ENCODE measurements around a stretch of chr20.

DNA sequence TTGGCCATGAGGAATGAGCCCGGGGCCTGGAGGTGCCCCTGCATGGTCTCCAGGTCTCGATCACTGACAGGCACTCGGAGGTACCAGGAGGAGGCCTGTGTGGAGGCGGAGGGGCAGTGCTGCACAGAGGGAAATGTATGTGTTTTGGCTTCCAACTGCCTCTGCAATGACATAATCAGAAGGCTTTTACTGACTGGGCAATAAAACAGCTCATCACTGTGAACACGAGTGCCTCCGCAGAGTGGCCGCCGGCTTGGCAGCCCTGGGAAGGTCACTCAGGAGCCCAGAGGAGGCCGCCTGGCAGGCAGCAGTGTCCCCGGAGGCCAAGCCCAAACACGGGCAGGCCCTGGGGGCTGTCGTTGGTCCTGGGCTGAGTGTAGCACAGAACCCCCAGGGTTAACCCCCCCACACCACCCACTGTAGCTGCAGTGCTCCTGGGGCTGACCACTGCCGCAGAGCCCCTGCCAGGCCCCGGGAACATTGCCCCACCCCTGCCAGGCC is 61.2 kb upstream of the GATA5 start:
- RRBS: no CpG with 5 or more reads among the region's 14 CpGs

GRCh38 chr20:62554245-62555216 is 78.7 kb upstream of the GATA5 start:
- RRBS: 43% methylated on average over 2 of the region's 47 CpGs

GRCh38 chr20:62642799-62643184 is 489 bp downstream of the SLCO4A1 start:
- RRBS: 2% methylated on average over 21 of the region's 42 CpGs

DNA sequence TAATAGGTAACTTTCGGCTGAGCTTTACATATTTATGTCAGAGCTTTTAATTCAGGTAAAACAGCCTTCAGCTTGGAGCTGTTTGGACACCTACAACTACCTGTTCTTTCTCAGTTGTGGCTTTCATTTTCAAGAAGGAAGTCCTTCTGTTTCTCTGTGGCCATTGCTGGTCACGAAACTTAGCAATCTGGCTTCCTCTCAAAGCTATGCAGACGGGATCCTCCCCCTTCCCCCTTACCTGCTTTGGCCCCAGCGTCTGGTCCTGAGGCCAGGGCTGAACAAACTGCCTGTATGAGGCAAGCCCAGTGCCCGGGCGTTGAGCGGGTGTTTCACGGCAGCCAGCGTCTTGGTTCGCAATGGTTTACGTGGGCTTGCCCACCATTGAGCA is 9.3 kb downstream of the SLCO4A1 start:
- RRBS: no CpG with 5 or more reads among the region's 11 CpGs

DNA sequence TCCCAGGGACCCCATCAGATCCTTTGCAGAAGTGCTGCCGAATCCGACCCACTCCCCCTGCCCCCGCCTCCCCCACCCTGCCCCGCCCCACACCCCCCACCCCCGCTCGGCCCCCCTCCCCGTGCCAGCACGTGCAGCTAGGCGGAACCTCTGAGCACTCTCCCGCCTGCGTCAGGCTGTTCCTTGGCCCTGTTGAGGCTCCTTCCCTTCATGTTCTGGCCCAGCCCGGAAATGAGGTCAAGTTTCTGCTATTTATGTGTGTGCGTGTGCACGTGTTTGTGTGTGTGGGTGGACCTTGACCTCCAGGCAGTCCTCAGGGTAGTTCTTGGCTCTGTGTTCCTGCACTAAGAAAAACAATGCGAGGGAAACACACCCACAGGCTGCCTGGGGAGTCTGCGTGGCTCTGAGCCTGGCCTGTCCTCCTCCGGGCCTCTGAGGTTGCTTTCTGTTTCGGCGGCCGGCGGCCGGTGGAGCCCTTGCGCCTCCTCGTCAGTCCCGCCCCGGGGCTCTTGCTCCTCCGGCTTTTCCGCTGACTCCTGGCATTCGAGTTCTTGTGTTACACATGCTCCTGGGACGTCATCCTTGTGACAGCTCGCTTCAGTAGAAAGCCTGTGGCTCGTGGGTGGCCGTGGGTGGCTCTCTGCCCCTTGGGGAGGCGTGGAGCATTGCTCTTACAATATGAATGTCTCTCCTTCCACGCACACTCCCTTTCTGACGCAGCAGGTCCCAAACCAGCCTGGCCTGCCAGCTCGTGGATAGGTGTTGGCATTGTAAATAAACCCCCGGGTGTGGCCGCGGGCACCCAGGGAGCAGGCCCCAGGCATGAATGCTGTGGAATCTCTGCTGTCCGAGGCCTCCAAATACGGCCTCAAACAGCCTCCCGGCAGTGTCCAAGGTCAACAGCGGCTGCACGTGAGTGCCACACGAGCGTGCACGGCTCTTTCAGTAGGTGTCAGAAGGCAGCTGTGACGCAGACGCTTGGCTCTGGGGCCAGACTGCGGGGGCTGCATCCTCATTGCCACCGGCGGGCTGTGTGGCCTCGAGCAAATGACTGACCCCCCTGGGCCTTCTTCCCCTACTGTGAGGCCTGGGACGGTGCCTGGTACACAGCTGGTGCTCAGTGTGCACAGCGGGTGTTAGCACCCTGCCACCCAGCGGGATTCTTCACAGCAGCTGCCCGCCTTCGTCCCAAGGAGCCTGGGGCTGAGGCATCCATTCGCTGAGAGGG is 10.1 kb downstream of the SLCO4A1 start:
- RRBS: 11% methylated on average over 11 of the region's 60 CpGs

GRCh38 chr20:62655346-62655586 is 13.0 kb downstream of the SLCO4A1 start:
- RRBS: 83% methylated on average over 3 of the region's 8 CpGs

- RRBS: no CpG with 5 or more reads among the region's 26 CpGs
Measured at GRCh38 chr20:62797853-62798703, 1.8 kb downstream of the MRGBP start.

GRCh38 chr20:62816540-62816891 is 334 bp upstream of the COL9A3 start:
- RRBS: 5% methylated on average over 9 of the region's 36 CpGs

GRCh38 chr20:62879350-62880355 is 18.0 kb upstream of the TCFL5 start:
- RRBS: 74% methylated on average over 28 of the region's 79 CpGs

DNA sequence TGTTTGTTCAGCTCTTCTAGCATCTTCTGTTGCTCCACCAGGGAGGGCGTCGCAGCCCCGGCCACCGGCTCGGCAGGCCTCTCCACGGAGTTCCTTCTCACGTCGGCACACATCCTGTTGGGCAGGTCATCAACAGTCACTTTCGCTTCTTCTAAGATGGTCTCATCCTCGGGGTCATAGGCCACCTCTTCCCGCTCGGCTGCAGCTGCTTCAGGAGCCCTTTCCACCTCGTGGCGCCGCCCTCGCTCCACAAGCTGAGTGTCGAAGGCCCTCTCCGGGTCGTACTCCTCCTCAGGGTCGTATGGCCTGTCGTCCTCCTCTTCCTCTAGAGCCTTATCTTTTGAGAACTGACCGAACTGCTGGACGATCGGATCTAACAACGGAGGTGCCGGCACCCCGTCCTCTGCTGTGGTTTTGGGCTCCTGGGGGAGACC is 19.9 kb upstream of the TCFL5 start:
- RRBS: over 99% methylated on average over 5 of the region's 27 CpGs

GRCh38 chr20:62905810-62906634 is 20.3 kb downstream of the DIDO1 start:
- RRBS: no CpG with 5 or more reads among the region's 29 CpGs

DNA sequence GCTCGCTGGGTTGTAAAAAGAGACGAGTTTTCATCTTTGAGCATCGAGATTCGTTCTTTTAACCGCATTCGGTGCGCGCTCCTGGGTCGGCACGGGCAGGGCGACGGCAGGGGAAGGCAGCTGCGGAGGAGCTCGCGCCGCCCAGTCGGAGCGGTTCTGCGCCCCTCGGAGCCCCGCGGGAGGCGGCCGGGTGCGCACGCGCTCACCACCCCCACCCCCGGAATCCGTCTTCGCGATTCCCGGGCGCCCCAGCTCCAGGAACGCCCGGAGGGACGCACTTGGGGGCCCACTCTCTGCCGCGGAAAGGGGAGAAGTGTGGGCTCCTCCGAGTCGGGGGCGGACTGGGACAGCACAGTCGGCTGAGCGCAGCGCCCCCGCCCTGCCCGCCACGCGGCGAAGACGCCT is 37.9 kb downstream of the YTHDF1 start:
- RRBS: no CpG with 5 or more reads among the region's 50 CpGs

GRCh38 chr20:63284089-63284500 is 8.9 kb upstream of the COL20A1 start:
- RRBS: 54% methylated on average over 3 of the region's 15 CpGs

DNA sequence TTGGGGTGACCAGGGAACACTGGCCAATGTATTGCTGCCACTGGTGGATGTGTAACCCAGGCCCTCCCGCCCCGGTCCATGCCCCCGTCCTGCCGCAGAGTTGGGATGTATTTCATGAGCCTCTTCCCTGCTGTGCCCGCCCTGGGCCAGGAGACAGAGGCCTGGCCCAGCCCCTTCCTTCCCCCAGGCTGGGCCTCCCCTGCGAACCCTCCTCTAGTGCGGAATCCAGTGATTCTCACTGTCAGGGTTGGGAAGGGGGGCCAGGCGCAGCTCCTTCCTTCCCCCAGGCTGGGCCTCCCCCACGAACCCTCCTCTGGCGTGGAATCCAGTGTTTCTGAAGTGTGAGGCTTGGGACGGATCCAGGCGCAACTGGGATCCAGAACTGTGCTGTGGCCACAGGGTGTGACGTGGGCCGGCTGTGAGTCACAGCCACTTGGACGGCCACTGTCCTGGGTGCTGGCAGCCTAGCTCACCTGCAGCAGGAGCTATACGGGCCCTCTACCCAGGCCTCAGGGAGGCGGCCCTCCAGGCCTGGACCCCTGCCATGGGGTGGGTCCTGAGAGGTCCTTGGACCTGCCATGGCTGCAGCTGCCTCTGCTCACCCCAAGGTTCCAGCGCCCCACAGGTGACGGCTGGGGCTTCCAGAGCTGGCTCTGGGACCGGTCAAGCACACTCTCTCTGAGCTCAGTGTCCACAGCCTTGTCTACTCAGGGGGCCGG is 28.3 kb downstream of the COL20A1 start:
- RRBS: 83% methylated on average over 1 of the region's 21 CpGs

GRCh38 chr20:63352312-63352760 is 8.8 kb downstream of the CHRNA4 start:
- RRBS: 4% methylated on average over 4 of the region's 17 CpGs

DNA sequence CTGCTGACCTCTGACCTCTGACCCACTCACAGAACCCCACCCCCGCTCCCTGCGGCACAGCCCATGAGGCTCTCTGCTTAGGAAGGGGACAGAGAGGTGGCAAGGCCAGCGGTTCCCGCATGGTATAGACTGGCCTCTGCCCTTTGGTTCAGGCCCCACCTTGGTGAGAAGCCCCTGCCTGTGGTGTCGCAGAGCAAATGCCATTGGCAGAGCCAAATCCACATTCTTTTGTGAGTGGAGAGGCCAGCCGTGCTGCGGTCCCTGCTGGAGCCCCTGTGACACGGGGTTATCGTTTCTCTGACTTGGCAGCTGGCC is 2.1 kb upstream of the CHRNA4 start:
- RRBS: no CpG with 5 or more reads among the region's 9 CpGs

DNA sequence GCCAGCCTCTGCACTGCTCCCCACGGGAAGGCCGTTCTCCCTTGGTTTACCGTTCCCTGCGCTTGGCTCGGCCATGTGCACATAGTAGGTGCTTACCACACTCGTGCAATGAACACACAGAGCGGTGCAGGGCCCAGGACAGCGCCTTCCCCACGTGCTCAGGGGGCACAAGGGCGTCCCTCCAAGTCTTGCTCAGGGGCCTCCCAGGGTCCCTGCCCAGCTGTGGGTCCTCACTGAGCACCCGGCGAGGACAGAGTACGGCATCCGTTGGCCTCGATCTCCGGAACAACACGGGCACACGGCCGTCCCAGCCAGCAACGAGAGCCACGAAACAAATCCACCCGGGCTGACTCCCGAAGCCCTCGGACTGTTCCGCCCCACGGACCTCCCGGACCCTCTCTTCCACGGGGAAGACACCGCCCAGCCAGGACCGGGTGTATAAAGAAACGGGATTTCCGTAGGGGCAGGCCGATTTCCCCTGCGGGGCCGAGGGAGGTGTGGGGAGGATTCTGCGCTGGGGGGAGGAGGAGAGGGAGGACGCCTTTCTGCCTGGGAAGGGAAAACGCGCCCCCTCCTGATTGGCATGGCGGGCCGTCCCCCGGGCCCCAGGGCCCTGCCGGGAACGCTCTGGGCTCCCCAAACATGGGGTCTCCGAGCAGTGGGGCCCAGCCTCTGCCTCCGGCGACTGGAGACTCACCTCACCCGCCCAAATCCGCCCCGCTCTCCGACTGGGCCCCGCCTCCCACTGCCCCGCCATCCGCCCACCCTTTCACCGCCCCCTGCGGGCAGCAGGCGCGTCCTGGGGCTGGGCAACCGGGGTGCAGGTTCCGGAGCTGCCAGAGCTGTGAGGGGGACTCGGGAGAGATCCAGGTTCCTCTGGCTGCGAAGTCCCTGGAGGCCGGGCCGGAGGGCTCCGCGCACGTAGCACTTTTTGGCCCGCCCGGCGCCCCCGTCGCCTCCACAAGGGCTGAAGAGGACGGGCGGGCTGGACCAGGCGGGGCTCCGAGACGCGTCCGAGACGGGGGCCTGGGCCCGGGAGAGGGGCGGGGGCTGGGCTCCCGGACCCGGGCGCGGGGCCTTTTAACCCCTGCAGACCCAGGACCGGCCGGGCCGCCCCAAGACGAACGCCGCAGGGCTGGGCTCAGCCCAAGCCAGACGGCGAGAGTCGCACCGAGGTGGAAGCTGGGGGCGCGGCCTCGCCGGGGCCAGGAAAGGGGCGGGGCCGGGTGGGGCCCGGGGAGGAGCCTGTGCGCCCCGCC is 685 bp upstream of the PPDPF start:
- RRBS: 5% methylated on average over 56 of the region's 105 CpGs

- RRBS: 96% methylated on average over 2 of the region's 46 CpGs
Measured at GRCh38 chr20:63541836-63542708, 4.9 kb upstream of the PTK6 start.

DNA sequence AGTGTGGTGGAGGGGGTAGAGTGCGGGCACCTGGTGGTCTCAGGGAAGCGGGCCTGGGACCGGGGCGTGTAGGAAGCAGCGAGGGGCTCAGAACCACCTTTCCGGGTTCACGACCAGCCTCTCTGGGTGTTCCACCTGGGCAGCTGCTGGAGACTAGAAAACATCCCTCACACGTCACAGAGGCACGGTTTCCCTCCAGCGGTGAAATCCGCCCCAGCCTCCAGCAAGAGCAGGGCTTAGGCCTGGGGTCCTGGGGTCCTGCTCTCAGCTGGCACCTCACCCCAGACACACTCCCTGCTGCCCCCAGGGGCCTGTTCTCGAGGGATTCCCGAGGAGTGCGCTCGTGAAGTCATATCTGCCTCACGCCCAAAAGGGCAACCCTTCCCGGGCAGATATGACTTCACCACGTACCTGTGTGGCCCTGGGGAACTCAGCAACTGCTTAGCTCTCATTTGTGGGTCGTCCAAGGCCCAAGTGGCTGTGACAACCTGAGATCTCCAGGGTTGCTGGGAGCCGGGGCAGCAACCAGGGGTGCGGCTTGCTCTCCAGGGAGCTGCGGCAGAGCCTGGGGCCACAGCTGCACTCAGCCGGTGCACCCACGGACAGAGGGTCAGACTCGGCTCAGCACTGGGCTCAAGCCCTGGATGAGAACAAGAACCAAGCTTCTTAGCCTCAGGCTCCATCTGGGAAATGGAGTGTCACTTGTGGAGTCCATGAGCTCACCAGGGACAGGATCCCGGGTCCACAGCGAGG is 545 bp downstream of the FNDC11 start:
- RRBS: 65% methylated on average over 12 of the region's 27 CpGs

DNA sequence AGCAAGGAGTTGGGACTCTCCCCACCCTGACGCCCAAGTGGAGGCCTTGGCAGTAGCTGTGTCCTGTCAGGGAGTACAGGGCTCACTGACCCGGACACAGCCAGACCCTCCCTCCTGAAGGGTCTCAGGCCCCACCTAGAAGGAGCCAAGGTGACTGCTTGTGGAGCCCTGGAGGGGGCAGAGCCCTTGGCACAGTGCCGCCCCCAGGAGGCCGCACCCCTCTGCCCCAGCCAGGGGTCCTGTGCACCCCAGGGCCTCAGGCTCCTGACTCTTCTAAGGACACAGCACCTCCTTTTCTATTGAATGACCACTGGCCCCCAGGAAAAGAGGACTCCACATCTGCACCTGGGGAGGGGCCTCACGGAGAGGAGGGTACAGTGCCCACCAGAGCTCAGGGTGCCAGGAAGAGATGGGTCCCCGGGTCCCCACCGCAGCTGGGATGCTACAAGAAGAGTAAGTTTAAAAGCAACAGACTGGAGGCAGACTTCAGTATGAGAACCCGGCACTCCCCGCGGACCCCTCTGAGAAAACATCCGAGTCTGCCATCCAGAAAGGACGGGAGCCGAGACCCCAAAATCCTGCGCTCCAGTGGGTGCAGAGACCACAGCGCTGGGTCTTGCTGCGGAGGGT is 567 bp downstream of the HELZ2 start:
- RRBS: 8% methylated on average over 3 of the region's 16 CpGs